Liver (tissue), 9 donors: ENCODE measurements around a stretch of chr18.

DNA sequence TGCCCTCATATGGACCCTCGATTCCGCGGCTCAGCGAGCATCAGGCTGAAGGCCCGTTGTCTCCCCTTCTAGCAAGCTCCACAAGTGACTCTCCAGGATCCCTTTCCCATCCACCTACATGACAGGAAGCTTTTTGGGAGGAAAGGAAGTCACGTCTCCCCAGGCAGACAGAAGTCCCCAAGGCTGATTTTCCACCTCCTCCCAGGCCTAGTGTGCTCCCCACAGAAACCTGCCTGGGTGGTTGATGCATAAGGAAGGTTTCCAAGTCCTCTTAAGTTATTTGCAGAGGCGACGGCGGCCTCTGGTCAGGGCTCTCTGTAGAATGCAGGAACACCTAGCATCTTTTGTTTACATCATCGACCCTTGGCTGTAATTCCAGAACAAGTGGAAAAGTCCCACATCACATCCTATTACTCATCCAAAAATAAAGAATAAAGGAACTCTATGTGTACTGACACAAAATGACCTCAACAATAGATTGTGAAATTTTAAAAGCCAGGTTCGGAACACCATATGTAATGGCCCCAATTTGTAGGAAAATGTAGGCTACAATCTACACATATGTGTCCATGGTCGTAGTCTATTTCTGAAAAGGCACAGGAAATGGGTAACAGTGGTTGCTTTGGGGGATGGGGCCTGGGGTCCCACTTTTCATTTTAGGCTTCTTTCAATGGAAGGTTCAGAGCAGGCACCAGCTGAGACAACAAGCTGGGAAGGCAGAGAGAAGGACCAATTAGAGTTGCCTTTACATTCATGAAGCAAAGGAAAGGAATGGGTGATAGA, 211.1 kb downstream of the ALPK2 start:
- PRO-cap, 5 experiments = peak in 5 of 5 experiments; most common plus-strand start position 277 of the sequence (in 1); most common minus-strand start position 324 of the sequence (in 5)
- RAMPAGE, long total RNA, 2 experiments = start-site peak on the minus strand in 1 of 2 experiments, centred at position 286 of the sequence, 253 reads per replicate
- RRBS = no CpG with 5 or more reads among the region's 12 CpGs

DNA sequence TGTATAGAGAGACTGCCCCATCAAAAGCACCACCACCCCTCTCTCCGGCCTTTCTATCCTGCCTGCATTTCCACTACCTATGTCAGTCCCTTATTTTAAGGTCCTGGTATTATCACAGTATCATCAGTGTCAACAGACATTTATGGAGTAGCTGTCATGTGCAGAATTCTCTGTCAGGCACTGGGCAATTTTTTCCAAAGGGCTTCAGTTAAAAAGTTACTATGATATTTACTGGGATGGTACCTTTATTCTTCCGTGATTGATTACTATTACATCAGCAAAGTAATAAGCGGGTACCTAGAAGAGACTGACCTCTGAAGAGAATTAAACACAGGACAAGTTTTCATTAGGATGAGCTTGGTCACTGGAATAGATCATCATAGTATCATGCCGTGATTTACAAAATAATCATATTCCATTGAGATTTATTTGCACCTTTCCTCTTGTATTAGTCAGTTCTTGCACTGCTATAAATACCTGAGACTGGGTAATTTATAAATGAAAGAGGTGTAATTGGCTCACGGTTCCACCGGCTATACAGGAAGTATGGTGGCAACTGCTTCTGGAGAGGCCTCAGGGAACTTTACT, 88.2 kb downstream of the ALPK2 start:
- PRO-cap, 5 experiments = peak in 2 of 5 experiments; most common minus-strand start position 182 of the sequence (in 2)
- RAMPAGE, long total RNA, 2 experiments = no peak in any of the 2 experiments
- RRBS = no CpG with 5 or more reads among the region's 6 CpGs

- PRO-cap, 5 experiments = no peak in any of the 5 experiments
- RAMPAGE, long total RNA, 2 experiments = no peak in any of the 2 experiments
- RRBS = no CpG with 5 or more reads among the region's 11 CpGs
Measured at GRCh38 chr18:58541459-58542206, 87.3 kb downstream of the ALPK2 start.

GRCh38 chr18:58549554-58550202, 79.2 kb downstream of the ALPK2 start:
- PRO-cap, 5 experiments = no peak in any of the 5 experiments
- RAMPAGE, long total RNA, 2 experiments = no peak in any of the 2 experiments
- RRBS = no CpG with 5 or more reads among the region's 5 CpGs

DNA sequence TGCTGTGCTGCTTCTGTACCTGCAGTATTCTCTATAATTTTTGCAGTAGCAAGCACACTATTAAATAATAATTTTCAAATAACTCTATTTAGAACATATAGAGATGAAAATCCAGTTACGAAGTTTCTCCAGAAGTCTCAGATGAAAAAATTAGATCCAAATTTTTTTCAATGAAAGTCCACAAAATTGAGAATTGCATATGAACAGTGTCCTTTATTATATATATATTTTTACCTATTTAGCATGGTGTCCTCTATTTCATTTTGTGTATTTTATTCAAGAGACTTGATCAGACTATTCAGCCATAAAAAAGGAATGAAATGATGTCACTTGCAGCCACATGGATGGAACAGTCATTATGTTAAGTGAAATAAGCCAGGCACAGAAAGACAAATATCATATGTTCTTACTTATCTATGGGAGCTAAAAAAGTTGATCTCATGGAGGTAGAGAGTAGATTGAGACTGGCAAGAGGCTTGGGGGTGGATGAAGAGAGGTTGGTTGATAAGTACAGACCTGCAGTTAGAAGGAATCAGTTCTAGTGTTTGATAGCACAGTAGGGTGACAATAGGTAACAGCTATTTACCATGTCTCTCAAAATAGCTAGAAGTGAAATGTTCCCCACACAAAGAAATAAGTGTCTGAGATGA, 40.9 kb downstream of the MALT1 start:
- PRO-cap, 5 experiments = no peak in any of the 5 experiments
- RAMPAGE, long total RNA, 2 experiments = no peak in any of the 2 experiments
- RRBS = no CpG with 5 or more reads among the region's 1 CpG

DNA sequence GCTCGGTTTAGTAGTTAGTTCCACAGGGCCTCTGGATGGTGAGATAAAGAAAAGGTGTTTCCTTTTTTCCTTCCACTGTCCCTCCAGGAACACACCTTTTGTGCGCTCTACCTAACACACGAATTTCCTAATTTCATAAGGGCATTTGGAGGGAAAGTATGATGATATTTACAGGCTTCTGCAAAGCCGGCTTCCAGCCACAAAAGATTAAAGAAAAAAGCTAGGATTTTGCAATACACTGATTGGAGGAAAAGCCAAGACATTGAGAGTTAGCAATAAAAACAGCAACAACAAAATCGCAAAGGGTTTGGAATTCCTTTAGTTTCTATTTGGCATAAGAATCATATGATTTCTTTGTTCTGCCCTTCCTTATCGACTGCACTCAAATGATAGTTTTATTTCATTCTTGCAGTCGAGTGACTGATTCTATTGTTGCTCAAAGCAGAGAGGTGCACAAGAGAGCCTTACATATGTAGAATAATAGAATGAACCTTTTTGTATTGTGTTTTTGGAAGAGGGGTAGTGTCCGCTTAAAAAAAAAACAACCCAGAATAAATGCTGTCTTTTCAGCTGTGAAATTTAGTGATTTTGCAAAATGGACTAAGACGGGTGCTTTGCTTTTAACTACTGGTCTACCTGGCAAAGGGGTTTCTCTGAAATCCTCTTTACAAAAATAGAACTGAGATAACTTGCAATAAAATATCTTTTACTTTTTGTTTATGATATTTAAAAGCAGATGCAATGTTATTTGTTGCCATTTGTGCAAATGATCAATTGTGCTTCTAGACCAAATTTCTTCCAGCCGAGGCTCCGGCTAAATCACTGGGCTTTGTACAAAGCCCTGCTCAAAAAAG, 3.8 kb upstream of the ZNF532 start:
- PRO-cap, 5 experiments = no peak in any of the 5 experiments
- RAMPAGE, long total RNA, 2 experiments = no peak in any of the 2 experiments
- RRBS = no CpG with 5 or more reads among the region's 11 CpGs

GRCh38 chr18:58865042-58865529, 409 bp downstream of the ZNF532 start:
- PRO-cap, 5 experiments = no peak in any of the 5 experiments
- RAMPAGE, long total RNA, 2 experiments = no peak in any of the 2 experiments
- RRBS = no CpG with 5 or more reads among the region's 3 CpGs

DNA sequence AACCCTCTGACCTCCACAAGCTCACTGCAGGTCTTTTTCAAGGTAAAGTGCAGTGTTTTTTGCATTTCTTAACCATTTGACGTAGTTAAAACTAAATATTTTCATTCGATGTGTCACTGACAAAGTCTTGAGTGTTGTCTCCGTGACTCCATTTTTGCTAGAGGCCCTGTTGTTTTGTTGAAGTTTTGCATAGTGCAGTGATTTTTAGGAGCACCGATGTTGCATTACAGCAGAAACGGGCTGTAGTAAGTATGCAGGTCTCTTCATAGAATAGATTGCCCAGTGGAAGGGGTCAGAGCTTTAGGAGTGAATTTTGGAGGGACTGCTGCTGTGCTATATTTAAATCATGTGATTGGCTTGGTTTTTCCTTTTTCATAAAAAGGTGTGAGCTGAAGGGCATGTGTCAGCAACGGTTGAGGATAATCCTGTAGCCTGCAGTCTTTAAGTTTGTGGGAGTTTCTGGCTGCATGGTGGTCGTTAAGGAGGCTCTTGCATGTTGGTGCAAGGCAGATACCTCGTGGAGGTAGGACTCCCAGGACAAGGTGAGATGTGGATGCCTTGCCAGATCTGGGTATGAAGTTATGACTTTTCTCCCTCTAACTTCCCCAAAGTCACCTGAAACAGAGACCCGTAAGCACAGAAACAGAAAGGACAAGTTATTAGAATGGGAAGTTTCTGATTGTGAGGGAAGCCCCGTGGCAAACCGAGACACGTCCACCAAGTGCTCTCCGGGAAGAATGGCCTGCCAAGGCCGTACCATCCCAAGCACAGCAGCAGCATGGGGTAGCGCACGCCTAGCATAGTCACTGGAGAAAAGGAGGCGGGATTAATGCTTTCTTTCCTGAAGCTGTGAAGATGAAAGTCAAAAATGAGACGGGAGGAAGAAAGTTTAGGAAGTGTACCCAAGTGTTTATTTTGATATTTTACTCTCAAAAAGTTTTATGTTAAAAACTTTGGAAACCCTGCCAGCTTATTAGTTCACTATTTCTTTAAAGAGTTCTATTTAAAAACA, 110.4 kb downstream of the ZNF532 start:
- PRO-cap, 5 experiments = no peak in any of the 5 experiments
- RAMPAGE, long total RNA, 2 experiments = no peak in any of the 2 experiments
- RRBS = no CpG with 5 or more reads among the region's 18 CpGs

GRCh38 chr18:58977172-58977572, 112.5 kb downstream of the ZNF532 start:
- PRO-cap, 5 experiments = no peak in any of the 5 experiments
- RAMPAGE, long total RNA, 2 experiments = no peak in any of the 2 experiments
- RRBS = no CpG with 5 or more reads among the region's 9 CpGs

DNA sequence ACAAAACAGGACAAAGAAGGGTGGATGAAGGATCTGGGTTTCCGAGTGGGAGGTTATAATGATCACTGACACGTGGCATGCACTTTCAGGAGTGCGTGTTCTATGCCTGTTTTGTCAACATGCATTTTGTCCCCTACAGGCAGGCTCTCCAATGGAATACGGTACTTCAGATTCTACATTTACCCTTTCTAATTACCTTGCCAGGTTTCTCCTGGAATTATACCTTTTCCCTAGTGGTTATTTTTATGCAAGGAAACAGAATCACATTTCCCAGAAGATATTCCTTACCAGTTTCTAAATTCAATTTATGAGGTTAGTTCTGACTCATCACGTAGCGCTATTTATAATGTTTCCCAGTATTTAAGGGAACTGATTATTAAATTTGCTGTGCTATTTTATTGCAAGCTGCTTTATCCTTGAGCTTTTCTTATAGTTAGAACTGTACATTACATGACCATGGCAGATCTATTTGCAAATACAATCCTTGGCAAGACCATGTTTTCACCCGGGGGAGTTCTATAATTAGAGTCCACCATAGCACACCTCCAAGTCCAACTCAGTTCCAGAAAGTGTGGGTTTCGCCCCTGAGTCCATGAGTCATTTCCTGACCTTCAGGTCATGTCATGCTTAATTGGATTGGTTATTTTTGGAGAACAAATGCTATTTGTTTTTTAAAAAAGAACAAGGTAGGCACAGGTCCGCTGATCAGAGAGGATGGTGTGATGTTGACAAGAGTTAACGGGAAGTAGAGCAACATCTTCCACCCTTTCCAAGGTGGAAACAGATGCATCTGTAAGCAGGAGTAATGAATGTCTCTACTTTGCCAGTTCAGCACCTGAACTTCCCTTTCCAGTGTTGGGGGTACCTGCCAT, 126.6 kb downstream of the ZNF532 start:
- PRO-cap, 5 experiments = no peak in any of the 5 experiments
- RAMPAGE, long total RNA, 2 experiments = no peak in any of the 2 experiments
- RRBS = no CpG with 5 or more reads among the region's 10 CpGs

DNA sequence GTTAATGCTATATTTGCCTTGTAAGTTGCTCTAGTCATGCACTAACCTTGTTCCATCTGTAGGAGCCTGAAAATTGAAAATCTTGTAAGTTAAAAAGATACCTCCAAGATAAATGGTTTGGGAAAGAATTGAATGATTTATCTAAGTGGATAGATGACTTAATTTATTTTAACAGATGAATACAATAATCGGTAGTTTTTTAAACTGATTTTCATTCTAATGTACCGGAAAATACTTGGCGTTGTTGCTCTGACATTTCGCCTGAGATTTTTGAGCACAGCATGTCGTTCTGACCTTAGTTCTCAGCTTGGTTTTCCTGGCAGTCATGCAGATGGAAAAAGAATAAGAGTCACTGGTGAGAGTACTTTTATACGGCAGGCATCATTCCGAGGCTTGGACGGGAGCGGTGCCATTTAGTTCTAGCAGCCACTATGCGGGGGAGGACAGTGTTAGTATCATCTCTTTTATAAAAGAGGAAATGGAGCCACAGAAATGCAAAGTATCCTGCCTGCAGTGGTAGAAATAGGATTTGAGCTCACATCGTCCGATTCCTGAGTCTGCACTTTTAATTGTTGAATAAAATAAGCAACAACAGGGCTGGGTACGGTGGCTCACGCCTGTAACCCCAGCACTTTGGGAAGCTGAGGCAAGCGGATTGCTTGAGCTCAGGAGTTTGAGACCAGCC, 134.1 kb downstream of the ZNF532 start:
- PRO-cap, 5 experiments = no peak in any of the 5 experiments
- RAMPAGE, long total RNA, 2 experiments = no peak in any of the 2 experiments
- RRBS = no CpG with 5 or more reads among the region's 15 CpGs

GRCh38 chr18:59026779-59027543, 112.7 kb upstream of the SEC11C start:
- PRO-cap, 5 experiments = no peak in any of the 5 experiments
- RAMPAGE, long total RNA, 2 experiments = no peak in any of the 2 experiments
- RRBS = no CpG with 5 or more reads among the region's 14 CpGs

DNA sequence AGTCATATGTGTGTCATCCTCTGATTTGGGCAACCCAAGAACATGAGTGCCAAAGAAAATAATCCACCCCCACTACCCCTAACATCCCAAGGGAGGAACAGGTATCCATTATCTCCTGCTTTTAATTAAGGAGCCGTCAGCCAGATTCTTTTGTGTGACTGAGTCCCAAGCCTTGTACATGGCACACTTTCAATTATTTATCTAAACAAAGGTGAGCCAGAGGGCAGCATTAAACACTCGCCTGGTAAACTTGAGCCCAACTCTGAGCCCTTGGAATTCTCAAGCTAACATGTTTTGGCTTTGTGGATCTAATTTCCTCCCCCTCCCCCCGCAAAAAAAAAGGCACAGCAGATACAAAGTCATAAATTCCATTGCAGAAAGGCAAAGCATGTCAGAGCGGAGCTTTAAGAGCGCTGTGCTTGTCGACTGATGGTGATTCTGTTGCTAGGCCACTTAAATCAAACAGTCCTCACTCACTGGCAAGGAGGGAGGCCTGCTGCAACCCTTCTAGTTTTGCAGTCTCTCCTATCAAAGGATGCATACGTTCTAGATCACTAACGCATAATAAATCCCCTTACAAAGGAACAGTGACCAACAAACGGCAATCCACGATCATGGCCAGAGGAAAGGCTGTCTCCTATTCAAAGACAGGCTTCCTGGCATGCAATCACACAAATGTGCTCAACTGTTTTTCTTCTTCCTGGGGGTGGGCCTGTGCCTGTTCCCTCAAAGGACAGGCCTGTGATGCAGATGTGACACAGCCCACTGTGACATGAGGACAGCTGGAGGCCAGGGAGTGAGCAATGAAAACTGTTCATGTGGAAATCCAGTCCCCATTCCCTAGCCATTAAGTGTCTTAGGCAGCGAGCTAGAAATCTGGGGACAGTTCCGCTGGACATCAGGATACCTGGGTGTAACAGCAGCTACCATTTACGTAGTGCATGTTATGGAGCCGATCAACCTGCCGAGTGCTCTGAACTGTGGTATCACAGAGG, 143.6 kb upstream of the LMAN1 start:
- PRO-cap, 5 experiments = peak in 1 of 5 experiments; most common plus-strand start position 391 of the sequence (in 1)
- RAMPAGE, long total RNA, 2 experiments = no peak in any of the 2 experiments
- RRBS = no CpG with 5 or more reads among the region's 15 CpGs

DNA sequence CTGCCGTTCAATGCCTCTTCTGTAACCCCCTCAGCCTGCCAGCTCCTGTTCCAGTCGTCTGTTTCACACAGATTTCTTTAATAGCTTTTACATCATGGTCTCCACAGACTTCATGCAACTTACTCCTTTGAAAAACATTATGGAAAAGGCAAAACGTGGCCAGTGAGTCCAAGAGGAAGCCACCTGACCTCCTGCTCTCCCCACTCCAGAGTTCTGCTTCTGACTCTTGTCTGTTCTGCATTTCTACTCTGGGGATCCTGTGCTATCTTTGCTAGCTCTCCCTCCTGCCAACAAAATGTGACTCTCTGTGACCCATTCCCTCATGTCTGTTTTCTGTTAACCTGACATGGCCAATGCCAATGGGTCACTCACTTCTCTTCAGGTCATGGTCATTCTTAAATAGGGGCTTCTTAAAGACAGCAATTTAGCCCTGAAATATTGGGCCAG, 210.2 kb downstream of the CDH20 start:
- PRO-cap, 5 experiments = no peak in any of the 5 experiments
- RAMPAGE, long total RNA, 2 experiments = no peak in any of the 2 experiments
- RRBS = no CpG with 5 or more reads among the region's 3 CpGs

GRCh38 chr18:61949729-61950486, 57.1 kb upstream of the RNF152 start:
- PRO-cap, 5 experiments = no peak in any of the 5 experiments
- RAMPAGE, long total RNA, 2 experiments = no peak in any of the 2 experiments
- RRBS = no CpG with 5 or more reads among the region's 17 CpGs

GRCh38 chr18:62073643-62074339, 113.1 kb downstream of the PIGN start:
- PRO-cap, 5 experiments = peak in 1 of 5 experiments; most common plus-strand start chr18:62074143 (in 1); most common minus-strand start chr18:62074020 (in 1)
- RAMPAGE, long total RNA, 2 experiments = no peak in any of the 2 experiments
- RRBS = no CpG with 5 or more reads among the region's 2 CpGs

- PRO-cap, 5 experiments = peak in 3 of 5 experiments; most common minus-strand start chr18:62089387 (in 3)
- RAMPAGE, long total RNA, 2 experiments = no peak in any of the 2 experiments
Measured at GRCh38 chr18:62089205-62089653, 97.6 kb downstream of the PIGN start.

GRCh38 chr18:62300535-62301063, 24.5 kb upstream of the TNFRSF11A start:
- PRO-cap, 5 experiments = no peak in any of the 5 experiments
- RAMPAGE, long total RNA, 2 experiments = no peak in any of the 2 experiments
- RRBS = no CpG with 5 or more reads among the region's 4 CpGs

DNA sequence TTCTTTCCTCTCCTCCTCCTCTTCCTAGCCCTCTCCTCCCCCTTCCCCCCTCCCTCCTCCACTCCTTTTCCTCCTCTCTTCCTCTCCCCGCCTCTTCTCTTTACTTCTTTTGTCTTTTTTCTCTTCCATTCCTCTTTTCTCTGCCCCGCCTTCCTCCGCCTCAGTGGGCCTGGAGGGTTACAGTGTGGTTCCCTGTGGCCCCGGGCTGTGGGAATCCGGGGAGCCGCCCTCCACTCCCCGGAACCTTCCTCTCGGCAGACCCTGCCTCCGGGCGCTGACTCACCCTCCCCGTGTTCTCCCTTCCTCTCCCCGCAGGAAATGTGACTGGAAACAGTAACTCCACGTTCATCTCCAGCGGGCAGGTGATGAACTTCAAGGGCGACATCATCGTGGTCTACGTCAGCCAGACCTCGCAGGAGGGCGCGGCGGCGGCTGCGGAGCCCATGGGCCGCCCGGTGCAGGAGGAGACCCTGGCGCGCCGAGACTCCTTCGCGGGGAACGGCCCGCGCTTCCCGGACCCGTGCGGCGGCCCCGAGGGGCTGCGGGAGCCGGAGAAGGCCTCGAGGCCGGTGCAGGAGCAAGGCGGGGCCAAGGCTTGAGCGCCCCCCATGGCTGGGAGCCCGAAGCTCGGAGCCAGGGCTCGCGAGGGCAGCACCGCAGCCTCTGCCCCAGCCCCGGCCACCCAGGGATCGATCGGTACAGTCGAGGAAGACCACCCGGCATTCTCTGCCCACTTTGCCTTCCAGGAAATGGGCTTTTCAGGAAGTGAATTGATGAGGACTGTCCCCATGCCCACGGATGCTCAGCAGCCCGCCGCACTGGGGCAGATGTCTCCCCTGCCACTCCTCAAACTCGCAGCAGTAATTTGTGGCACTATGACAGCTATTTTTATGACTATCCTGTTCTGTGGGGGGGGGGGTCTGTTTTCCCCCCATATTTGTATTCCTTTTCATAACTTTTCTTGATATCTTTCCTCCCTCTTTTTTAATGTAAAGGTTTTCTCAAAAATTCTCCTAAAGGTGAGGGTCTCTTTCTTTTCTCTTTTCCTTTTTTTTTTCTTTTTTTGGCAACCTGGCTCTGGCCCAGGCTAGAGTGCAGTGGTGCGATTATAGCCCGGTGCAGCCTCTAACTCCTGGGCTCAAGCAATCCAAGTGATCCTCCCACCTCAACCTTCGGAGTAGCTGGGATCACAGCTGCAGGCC, 59.7 kb downstream of the TNFRSF11A start:
- PRO-cap, 5 experiments = no peak in any of the 5 experiments
- RAMPAGE, long total RNA, 2 experiments = no peak in any of the 2 experiments
- RRBS = 39% methylated on average over 25 of the region's 61 CpGs

GRCh38 chr18:62452036-62452838, 70.6 kb upstream of the ZCCHC2 start:
- PRO-cap, 5 experiments = peak in 3 of 5 experiments; most common plus-strand start chr18:62452533 (in 2); most common minus-strand start chr18:62452307 (in 3)
- RAMPAGE, long total RNA, 2 experiments = no peak in any of the 2 experiments
- RRBS = no CpG with 5 or more reads among the region's 7 CpGs